Metastatic Liver Carcinoma in the Adrenal Gland (tissue), 2 donors: ENCODE results near the gene EHF.

GRCh38 chr11:34457704-34458364, 19.1 kb downstream of the CAT start:
- PRO-cap, 2 experiments, result no peak in any of the 2 experiments

GRCh38 chr11:34570440-34570826, 50.5 kb upstream of the EHF start:
- PRO-cap, 2 experiments, result no peak in any of the 2 experiments

GRCh38 chr11:34620652-34621818, at the start of gene EHF:
Gene EHF, plus strand, starts transcription at chr11:34621093.
- PRO-cap, 2 experiments, result no peak in any of the 2 experiments

DNA sequence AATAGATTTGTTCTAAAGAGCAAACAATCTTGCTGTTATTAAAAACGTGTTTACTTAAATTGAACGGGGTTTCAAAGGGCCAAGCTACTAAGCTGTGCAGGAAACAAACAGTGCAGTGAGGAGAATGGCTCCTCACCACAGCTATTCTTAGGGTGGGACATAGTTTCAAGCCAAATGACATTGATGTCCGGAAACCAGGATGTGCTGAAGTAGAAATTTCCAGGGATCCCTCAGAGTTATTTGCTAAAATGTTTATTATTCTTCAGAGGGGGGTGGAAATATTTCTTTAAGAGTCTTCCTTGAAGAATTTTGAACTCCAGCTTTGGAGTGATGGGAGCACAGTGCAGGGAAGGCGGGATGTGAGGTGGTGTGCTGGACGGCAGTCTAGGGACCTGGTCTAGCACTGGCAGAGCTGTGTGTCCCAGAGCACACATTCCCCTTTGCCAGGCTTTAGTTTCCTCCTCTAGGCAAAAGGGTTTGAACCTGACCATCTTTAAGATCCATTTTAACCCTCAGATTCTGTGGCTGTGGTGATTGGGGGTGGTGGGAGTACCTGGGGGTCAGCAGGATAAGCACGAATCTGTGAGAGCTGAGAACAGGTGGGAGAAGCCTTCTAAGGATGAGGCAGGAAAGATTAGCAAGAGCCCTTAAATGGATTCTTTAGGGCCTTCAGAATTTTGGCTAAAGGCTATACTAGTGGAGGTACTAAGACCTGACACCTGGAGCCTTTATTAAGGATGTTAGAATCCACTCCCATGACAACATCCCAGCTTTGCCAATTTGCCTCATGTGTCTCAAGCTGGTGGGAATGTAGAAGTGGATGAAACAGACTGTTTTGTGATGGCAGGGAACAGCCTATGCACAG, 3.8 kb downstream of the EHF start:
- PRO-cap, 2 experiments, result no peak in any of the 2 experiments

GRCh38 chr11:34630612-34630974, 9.7 kb downstream of the EHF start:
- PRO-cap, 2 experiments, result no peak in any of the 2 experiments

DNA sequence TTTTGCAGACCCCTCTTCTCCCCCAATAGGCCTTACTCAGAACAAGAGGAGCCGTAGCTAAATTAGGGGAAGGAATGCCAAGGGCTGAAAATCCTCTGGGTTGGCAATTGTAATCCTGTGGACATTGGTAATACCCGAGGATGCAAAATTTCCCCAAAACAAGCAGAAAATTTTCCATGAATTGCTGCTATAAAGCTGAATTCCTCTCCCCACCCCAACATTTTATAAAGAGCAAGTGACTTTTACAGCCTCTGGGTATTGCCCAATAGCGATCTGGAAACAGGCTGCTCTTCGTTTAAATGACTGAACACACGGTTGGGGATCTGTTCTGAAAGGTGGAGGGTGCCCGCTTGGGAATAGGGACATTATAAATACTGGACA, 20.5 kb downstream of the EHF start:
- PRO-cap, 2 experiments, result peak in 2 of 2 experiments; most common plus-strand start position 326 of the sequence (in 2); most common minus-strand start position 216 of the sequence (in 1)

DNA sequence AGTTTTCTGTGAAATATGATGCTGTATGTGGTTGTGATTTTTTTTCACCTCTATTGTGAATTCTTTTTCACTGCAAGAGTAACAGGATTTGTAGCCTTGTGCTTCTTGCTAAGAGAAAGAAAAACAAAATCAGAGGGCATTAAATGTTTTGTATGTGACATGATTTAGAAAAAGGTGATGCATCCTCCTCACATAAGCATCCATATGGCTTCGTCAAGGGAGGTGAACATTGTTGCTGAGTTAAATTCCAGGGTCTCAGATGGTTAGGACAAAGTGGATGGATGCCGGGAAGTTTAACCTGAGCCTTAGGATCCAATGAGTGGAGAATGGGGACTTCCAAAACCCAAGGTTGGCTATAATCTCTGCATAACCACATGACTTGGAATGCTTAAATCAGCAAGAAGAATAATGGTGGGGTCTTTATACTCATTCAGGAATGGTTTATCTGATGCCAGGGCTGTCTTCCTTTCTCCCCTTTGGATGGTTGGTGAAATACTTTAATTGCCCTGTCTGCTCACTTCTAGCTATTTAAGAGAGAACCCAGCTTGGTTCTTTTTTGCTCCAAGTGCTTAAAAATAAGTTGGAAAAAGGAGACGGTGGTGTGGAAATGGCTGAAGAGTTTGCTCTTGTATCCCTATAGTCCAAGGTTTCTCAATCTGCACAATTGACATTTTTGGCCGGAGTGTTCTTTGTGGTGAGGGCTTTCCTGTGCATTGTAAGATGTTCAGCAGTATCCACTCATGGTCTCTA, 38.4 kb downstream of the EHF start:
- PRO-cap, 2 experiments, result no peak in any of the 2 experiments

- PRO-cap, 2 experiments, result peak in 1 of 2 experiments; most common plus-strand start chr11:34685465 (in 1)
Measured at GRCh38 chr11:34685148-34685563, 64.3 kb downstream of the EHF start.

DNA sequence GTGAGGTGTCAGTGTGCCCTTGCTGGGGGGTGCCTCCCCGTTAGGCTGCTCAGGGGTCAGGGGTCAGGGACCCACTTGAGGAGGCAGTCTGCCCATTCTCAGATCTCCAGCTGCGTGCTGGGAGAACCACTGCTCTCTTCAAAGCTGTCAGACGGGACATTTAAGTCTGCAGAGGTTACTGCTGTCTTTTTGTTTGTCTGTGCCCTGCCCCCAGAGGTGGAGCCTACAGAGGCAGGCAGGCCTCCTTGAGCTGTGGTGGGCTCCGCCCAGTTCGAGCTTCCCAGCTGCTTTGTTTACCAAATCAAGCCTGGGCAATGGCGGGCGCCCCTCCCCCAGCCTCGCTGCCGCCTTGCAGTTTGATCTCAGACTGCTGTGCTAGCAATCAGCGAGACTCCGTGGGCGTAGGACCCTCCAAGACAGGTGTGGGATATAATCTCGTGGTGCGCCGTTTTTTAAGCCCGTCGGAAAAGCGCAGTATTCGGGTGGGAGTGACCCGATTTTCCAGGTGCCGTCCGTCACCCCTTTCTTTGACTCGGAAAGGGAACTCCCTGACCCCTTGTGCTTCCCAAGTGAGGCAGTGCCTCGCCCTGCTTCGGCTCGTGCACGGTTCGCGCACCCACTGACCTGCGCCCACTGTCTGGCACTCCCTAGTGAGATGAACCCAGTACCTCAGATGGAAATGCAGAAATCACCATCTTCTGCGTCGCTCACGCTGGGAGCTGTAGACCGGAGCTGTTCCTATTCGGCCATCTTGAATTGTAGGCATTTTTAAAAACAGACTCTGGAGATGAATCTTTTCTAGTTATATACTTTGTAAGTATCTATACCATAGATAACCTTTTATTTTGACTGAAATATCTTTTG, 71.4 kb downstream of the EHF start:
- PRO-cap, 2 experiments, result no peak in any of the 2 experiments

DNA sequence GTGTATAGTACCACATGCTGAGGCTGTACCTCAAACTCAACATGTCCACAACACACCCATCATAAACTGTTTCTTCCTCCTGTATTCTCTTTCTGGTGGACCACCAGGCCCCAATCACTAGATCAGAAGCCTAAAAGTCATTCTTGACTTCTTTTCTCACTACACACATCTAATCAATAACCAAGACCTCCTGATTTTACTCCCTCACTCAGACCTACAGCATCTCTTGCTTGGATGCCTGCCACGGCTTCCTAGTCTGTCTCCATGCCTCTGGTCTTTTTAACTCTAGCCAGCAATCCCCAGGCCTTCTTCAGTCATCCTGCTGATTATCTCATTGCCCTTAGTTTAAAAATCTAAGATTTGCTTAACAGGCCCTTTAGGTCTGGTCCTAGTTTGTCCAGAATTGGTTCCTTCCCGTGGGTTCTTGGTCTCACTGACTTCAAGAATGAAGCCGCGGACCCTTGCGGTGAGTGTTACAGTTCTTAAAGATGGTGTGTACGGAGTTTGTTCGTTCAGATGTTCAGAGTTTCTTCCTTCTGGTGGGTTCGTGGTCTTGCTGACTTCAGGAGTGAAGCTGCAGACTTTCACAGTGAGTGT, 3.2 kb downstream of the APIP start:
- PRO-cap, 2 experiments, result no peak in any of the 2 experiments

DNA sequence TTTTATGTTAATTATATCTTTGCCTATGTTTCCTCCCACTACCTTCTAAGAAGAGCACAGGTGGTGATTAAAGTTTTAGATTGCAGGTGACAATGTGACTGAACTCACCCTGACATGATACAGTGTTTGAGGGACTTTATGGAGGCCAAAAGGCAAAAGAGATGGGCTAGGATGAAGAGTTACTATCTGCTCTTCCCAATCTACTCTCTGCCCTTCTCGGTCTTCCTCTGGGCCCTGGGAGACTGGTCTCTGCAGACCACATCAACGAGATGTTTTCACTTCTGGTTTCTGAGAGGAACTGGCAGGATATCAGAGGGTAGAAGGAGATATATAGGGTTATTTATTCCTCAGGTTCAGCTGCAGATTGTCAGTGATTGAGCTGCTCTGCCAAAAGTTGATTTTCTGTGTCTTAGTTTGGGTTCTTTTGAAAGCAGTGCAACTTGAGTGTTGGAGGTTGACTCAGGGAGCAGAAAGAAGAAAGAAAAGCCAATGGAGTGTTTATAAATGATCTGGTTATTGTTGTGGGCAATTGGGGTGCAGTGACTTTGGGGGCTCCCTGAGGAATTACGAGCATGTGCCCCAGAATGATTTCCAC, 32.3 kb upstream of the CD44 start:
- PRO-cap, 2 experiments, result no peak in any of the 2 experiments

DNA sequence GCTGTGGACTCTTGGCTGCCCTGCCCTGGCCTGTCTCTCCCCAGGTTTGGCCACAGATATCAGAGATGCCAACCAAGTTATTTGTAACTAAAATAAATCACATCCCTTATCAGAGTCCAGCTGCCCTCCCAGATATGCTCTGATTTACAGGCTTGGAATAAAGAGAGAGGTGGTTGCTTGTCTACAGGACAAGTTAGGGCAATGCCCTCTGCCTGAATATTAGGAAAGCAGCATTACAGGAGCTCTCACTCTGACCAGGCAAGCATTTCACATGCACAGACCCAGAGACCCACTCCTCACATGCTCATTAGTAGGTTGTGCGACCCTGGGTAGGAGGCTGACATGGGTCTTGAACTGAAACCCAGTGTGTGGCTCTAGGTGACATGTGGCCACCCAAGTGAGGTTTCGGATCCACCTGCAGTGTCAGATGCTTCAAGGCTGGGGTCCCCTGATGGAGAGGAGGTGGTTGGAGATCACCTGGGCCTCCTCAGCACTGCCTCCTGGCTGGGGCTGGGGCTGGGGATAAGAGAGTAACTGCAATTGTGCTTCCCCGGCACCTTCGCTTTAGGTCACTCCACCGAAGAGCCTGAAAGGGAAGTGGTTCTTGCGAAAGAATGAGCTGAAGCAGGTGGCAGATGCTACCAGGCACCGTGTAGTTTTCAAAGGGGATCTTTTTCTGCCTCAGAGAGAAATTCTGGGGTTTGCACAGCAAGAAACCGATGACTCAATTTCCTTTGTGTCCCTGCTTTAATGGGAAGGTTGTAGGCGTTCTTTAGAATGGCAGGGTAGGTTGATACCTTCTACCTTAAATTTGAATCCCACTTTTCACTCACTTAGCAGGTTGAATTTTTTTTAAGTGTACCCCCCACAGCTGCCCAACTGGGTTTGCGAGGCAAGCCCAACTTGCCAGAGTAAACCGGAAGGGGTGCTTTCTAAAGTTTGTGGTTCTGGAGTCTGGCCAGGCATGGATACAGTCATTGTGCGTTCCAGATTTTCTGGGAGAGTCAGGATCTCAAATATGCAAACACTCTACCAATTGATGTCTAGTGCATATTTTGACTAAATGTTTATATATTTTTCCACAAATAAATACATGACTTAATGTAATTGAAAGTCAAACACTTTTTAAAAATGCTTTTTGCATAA, 5.1 kb downstream of the CD44 start:
- PRO-cap, 2 experiments, result no peak in any of the 2 experiments

GRCh38 chr11:35145210-35145771, 6.3 kb downstream of the CD44 start:
- PRO-cap, 2 experiments, result no peak in any of the 2 experiments

- PRO-cap, 2 experiments, result no peak in any of the 2 experiments
Measured at GRCh38 chr11:35160208-35160763, 21.3 kb downstream of the CD44 start.

DNA sequence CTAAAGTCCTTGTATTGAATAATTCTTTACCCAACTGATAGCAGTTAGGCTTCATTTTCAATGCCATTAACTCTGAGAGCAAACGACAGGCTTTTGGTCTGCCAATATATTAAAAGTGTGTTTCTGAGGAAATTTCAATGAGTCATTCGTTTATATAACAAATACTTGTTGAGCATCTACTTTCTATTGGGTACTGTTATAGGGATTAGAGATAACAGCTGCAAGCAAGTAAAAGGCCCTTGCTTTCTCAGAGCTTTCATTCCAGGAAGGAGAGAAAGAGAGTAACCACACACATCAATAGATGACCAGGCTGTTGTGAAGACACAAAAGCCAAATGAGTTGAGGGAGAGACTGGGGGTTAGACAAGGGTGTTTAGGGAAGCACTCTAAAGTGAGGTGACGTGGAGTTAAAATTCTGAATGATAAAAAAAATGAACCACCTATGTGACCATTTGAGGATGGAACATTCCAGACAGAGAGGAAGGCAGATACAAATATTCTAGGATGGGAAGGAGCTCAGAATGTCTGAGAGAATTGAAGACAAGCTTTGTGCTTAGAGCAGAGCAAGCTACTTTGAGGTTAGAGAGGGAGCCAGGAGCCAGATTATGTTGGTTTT, 35.8 kb downstream of the CD44 start:
- PRO-cap, 2 experiments, result no peak in any of the 2 experiments

DNA sequence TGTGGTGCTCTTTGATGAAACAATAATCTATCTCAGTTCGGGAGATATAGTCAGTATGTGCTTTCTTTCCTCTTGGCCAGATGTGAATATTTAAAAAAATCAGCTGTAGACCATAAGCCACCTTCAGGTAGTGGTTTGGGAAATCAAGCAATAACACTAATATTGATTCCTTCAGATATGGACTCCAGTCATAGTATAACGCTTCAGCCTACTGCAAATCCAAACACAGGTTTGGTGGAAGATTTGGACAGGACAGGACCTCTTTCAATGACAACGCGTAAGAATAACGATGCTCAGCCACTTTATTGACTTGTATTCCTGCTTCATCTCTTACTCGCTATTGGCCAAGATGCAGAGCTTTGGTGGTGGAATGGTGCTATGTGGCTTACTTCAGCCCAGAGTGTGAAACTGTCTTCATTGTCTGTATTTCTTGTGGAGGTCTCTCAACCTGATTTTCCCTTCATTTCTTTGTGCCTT, 69.0 kb downstream of the CD44 start:
- PRO-cap, 2 experiments, result no peak in any of the 2 experiments

DNA sequence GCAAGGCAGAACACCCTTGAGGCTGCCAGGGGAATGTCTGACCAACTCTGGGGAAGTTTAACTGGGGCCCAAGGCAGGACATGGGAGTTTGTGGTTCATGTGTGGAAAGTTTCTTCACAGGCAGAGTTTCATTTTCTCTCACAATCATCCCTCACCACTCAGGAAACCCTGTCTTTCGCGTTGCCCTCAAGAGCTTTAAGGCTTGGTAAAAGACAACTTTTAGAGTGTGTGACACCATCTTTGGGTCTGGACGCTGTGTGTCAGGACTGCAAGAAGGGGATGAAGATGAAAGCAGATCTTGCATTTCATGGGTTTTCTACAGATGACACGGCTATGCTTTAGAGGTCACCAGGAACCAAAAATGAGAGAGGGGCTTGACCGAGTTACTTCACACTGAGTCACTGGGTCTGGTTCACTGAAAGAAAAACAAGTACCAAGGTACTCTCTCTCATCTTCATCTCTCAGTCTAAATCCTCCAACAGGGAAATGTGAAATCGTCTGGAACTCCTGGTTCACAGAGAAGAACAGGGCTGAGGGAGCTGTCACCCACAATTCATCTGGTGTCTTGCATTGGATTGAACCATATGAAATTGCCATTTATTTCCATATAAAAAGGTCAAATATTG, 133.6 kb downstream of the CD44 start:
- PRO-cap, 2 experiments, result no peak in any of the 2 experiments

- PRO-cap, 2 experiments, result peak in 2 of 2 experiments; most common plus-strand start chr11:35276665 (in 1); most common minus-strand start chr11:35276529 (in 1)
Measured at GRCh38 chr11:35276335-35276944, 137.5 kb downstream of the CD44 start.

- PRO-cap, 2 experiments, result peak in 2 of 2 experiments; most common minus-strand start chr11:35359406 (in 2)
Measured at GRCh38 chr11:35359304-35359937, 59.9 kb downstream of the SLC1A2 start.

DNA sequence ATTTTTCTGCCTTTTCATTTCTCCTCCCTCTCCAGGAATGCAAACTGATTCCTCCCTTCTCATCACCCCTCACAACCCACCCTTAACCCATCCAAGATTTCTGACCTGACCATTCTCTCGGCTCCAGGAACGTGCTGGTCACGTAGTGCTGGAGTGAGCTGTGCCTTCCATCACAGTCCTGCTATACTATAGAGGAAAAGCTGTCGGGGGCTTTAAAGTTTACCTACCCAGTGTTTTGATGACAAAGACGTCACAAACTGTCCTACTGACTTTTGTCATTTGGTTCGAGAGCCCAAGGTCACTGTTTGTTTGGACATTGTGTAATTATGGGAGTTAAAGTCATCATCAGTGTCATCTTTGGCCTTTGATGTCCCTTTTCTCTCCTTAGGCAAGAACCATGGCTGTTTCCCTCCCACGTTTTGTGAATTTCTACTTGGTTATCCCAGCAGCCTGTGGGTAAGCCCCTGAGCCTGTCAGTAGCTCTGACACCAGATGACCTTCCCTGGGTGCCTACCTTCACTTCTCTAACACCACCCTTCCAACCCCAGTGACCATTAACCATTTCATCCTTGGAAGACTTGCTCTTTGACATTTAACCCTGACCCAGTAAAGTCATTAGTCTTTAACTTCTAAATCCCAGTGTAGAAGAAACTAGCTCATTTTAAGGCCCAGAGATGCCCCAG, 59.3 kb downstream of the SLC1A2 start:
- PRO-cap, 2 experiments, result peak in 2 of 2 experiments; most common plus-strand start position 491 of the sequence (in 1); most common minus-strand start position 188 of the sequence (in 2)